Paraaortic lymph node (tissue), 1 donor: ENCODE results near the genes ZFYVE1 and ACOT4.

- PRO-cap = no peak
Observed at GRCh38 chr14:71235992-71236362, 84.3 kb upstream of the SIPA1L1 start.

DNA sequence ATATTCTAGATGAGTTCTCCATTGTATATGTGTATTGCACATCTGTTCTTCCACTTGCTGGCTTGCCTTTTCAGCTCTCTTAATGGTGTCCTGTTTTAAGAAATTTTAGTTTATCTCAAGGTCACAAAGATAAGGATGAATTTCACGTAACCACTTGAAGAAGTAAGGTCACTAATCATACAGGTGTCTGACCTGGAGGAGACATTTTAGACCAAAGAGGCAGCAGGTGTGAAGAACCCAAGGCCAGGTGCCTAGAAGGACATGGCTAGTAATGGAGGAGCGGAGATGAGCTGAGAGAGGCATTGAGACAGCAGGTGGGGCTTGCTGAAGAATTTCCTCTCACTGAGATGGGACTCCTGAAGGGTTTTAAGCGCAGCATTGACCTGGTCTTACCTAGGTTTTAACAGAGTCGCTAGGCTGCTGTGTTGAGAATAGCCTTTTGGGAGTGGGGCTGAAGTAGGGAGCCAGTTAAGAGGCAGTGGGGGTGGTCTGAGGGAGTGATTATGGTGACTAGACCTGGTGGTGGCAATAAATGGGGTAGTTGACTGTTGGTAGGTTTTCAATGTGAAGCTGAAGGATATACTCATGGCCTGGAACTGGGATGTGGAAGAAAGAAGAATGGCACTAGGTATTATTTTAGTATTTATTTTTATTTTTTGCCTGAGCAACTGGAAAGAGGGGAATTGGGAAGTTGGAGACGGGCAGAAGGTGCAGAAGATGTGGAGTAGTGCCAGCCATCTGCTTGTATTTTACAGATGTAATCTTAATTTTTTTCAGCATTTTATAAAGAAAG is 33.1 kb downstream of the SIPA1L1 start:
- PRO-cap = no peak

- PRO-cap = bidirectional peak, plus-strand start at chr14:71400972, minus-strand start at chr14:71400848
Observed at GRCh38 chr14:71400655-71401335, 80.5 kb downstream of the SIPA1L1 start.

GRCh38 chr14:71555530-71556093 is 235.3 kb downstream of the SIPA1L1 start:
- PRO-cap = unidirectional peak, minus-strand start at chr14:71555924

DNA sequence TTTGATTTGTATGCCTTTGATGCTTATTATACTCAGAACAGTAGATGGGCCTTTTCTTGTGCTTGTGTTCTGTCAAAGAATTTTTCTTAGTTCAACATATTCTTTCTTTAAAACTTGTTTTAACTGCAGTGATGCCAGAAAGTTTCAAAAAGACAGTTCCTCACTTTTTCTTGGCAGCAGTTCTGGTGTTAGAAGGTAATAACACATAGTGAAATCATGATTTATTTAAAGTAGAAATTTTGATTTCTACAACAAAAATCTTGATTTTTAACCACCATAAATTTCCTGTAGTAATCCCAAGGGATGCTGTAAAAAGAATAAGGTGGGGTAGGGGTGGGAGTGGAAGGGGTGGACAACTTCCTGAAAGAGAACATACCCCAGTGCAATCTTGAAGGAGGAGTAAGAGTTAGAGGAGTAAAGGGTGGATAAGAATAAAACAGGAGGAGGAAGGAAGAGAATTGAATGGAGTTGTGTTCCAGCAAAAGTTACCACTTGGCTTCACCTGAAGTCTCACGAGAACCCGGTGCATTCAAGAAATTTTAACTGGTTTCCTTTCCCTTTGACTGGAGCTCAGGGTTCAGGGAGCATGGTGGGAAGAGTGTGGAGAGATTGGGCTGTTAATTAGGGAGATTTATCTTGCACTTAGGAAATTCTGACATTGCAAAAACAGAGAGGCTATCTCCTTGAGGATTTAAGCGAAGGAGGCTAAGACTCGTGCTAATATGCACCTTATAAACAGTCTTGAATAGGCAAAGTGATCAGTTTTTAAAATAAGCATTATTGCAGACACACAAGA is 253.8 kb downstream of the SIPA1L1 start:
- PRO-cap = no peak

DNA sequence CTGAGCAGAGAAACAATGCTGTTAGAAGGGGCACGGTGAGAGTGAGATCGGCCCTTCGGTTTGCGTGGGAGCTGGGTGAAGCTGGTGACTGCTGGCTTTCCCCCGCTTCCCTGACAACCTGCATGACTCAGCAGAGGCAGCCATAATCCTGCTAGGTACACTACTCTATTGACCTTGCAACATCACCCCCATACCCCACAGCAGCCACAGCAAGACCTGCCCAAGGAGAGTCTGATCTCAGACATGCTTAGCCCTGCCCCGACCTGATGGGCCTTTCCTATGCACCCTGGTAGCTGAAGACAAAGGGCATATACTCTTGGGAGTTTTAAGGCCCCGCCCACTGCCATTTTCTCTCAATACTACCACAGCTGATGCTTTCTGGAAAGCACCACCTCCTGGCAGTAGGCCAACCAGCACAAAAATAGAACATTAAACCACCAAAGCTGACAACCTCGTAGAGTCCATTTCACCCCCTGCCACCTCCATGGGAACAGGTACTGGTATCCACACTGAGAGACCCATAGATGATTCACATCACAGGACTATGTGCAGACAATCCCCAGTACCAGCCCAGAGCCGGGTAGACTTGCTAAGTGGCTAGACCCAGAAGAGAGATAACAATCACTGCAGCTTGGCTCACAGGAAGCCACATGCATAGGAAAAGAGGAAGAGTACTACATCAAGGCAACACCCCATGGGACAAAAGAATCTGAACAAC is 75.9 kb upstream of the RGS6 start:
- PRO-cap = no peak

DNA sequence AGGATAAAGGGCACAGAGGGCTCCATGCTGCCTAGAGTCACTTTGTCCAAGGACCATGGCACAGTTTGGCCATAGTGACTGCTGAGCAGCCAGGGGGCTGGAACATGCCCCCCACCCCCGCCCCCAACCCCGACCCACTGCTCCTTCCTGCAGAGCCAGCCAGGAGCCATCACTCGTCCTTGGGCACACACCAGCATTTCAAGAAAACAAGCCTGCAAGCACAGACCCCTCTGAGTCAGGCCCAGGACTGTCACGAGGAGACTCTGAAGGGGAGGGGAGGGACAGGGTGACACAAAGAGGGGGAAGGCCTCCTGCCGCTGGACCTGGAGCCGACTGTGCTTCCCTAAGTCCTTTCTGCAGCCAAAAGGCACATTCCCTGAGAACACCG is 101.9 kb downstream of the DPF3 start:
- PRO-cap = no peak

- PRO-cap = no peak
Observed at GRCh38 chr14:72812263-72812978, 81.5 kb downstream of the DPF3 start.

GRCh38 chr14:72830938-72831349 is 63.0 kb downstream of the DPF3 start:
- PRO-cap = no peak

- PRO-cap = no peak
Observed at GRCh38 chr14:72907908-72908346, 14.0 kb upstream of the DPF3 start.

GRCh38 chr14:73026523-73027579 is at the start of gene ZFYVE1:
TSS of gene ZFYVE1 (minus strand) at chr14:73027106.
- PRO-cap = bidirectional peak, plus-strand start at chr14:73027155, minus-strand start at chr14:73027083; bidirectional peak, plus-strand start at chr14:73027309, minus-strand start at chr14:73027200

DNA sequence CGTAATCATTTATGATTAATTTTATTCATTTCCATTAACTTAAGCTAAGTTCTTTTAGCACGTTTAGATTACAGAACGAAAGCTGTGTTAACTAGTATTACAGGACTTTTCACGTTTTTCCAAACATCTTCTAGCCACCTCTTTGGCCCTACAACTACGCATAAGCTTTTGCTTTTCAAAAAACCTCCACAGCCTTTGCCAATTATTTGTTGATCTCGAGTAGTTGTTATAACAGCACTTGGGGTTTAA is 490 bp upstream of the RBM25 start:
- PRO-cap = no peak

- PRO-cap = no peak
Observed at GRCh38 chr14:73241478-73241931, 4.2 kb downstream of the PAPLN start.

- PRO-cap = no peak
Observed at GRCh38 chr14:73492659-73493107, 1.9 kb downstream of the RIOX1 start.

DNA sequence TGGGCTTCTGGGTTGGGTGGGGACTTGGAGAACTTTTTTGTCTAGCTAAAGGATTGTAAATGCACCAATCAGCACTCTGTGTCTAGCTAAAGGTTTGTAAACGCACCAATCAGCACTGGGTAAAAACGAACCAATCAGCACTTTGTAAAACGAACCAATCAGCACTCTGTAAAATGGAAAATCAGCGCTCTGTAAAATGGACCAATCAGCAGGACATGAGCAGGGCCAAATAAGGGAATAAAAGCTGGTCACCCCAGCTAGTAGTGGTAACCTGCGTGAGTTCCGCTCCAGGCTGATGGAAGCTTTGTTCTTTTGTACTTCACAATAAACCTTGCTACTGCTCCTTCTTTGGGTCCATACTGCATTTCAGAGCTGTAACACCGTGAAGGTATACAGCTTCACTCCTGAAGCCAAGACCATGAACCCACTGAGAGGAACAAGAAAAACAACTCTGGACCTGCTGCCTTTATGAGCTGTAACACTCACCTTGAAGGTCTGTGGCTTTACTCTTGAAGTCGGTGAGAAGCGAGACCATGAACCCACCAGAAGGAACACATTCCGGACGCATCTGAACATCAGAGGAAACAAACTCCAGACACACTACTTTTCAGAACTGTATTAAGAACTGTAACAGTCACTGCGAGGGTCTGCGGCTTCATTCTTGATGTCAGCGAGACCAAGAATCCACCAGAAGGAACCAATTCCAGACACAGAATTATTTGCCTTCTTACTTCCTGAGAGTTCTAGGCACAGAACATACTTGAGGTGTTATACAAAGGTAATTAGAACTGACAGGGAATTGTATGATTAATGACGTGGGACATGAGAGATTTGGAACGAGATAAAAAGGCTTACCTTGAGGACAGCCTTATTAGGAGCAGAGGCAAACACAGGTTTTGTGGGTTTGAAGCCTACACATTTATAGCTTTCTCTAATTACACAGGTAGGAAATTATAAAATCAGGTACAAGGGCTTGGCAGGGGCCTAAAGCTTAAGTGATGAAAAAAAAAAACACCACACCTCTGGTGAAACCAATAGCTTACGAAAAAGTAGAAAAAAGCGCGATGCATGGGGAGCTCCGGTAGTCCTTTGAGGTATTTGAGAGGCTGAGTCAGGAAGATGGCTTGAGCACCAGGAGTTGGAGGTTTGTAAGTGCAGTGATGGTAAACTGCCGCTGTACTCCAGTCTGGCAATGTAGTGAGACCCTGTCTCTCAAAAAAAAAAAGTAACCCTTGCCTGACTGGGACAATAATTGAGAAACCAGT is 1.2 kb upstream of the ACOT2 start:
- PRO-cap = no peak

DNA sequence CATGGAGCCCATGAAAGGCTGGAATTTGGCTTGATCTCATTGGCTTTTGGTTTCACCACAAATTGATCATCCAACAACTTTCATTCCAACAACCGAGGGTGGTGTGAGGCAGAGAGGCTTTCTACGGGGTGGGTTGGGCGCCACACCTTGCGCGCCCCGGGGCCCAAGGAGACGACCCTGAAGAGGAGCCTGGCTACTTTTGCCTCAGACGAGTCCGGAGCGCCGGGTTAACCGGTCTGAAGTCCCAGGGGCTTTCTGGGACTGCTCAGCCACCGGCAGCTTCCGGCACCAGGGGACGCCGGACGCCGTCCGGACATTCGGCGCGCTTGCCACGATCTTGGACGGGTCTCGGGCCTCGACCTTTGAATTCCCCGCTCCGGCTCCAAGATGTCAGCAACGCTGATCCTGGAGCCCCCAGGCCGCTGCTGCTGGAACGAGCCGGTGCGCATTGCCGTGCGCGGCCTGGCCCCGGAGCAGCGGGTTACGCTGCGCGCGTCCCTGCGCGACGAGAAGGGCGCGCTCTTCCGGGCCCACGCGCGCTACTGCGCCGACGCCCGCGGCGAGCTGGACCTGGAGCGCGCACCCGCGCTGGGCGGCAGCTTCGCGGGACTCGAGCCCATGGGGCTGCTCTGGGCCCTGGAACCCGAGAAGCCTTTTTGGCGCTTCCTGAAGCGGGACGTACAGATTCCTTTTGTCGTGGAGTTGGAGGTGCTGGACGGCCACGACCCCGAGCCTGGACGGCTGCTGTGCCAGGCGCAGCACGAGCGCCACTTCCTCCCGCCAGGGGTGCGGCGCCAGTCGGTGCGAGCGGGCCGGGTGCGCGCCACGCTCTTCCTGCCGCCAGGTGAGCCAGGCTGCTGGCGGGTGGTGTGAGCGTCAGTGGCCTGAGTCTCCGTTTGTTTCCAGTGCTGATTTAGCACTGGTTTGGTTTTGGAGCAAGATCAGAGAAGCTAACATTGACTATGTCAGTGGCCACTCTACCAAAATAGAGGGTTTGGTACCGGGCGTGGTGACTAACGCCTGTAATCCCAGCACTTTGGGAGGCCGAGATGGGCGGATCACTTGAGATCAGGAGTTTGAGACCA is at the start of gene ACOT4:
Gene ACOT4 (plus strand): TSS at position 301 of the 1,085 bp plus-strand sequence.
- PRO-cap = unidirectional peak, plus-strand start at position 802 of the sequence

GRCh38 chr14:73634199-73634745 is 10.5 kb upstream of the DNAL1 start:
- PRO-cap = no peak

GRCh38 chr14:73723253-73724351 is 9.4 kb upstream of the PNMA1 start:
- PRO-cap = bidirectional peak, plus-strand start at chr14:73724100, minus-strand start at chr14:73724020

DNA sequence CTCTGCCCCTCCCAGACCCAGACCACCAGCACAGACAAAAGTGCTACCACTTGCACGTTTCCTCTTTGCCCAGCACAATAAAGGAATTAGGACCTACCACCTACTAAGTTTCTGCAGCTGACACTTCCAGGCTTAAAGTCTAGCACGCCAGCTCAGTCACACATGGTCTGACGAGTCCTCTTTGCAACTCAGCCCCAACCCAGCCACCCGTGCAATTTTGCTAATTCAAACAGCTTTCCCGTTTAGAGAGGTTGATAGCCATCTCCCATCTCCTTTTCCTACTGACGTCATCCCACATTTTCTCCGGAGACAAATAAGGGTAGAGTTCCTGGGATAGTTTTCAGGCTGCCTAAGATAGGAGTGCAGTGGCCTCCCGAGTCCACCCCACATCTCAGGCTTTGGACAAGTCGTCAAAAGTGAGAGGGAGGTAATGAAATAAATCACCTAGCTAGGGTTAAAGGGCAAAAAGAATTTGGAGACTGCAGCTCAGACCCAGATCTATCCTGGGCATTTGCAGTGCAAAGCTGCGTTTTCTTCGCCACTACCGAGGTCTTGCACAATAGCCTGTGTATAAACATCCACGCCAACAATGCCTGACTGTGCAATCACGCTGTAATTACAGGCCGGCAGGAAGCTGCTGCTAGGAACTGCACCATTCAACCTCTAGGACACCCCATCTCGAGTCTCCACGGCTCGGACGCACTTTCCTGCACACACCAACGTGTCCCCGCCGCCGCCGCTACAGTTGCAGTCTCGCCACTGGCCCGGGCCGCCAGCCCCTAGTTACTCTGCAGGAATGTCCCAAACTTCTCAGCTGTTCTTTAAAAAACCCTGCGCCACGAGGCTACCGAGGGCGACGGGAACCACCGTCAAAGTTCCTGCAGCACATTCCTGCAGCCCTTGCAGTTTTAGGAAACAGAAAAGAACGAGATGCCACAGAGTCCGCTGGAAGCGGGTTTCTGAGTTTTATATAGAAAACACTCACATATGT is 25.6 kb upstream of the MIDEAS start:
- PRO-cap = bidirectional peak, plus-strand start at position 343 of the sequence, minus-strand start at position 213 of the sequence; bidirectional peak, plus-strand start at position 668 of the sequence, minus-strand start at position 546 of the sequence

DNA sequence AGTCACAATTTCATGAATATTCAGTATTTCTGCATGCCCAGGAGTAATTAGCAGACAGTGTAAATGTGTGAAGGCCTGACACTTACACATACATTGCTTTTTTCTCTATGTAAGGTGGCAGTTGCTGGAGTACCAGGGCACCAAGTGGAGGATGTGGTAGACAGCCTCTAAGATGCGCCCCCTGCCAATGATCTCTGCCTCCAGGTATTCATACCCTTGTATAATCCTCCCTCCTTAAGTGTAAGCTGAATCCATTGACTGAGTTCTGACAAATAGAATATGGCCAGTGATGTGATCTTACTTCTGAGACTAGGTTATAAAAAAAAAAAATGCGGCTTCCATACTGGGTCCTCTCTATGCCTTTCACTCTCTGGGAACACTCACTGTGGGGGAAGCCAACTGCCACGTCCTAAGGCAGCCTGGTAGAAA is 28.8 kb upstream of the MIDEAS start:
- PRO-cap = no peak